SK-N-DZ (cell line): ENCODE data around the gene POU3F1.

DNA sequence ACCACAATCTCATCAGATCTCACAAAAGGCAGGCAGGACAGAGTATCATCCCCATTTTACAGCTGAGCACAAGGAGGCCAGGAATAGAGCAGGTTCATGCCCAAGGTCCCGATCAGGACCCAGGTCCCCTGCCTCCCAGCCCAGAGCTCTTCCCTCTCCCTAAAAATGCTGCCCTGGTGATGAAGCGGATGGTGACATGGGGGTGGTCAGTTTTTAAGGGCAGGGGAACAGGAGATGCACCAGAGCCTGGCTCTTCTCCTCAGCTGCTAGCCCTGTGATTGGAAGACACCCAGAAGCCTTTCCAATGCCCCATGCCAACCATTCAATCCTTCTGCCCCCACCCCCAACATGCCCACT is 1.7 kb downstream of the FHL3 start:
RAMPAGE:
- cytosol, long total RNA = no peak
- nucleus, long total RNA = no peak

GRCh38 chr1:38003975-38004393 is 1.3 kb downstream of the FHL3 start:
RAMPAGE:
- cytosol, long total RNA = no peak
- nucleus, long total RNA = no peak

DNA sequence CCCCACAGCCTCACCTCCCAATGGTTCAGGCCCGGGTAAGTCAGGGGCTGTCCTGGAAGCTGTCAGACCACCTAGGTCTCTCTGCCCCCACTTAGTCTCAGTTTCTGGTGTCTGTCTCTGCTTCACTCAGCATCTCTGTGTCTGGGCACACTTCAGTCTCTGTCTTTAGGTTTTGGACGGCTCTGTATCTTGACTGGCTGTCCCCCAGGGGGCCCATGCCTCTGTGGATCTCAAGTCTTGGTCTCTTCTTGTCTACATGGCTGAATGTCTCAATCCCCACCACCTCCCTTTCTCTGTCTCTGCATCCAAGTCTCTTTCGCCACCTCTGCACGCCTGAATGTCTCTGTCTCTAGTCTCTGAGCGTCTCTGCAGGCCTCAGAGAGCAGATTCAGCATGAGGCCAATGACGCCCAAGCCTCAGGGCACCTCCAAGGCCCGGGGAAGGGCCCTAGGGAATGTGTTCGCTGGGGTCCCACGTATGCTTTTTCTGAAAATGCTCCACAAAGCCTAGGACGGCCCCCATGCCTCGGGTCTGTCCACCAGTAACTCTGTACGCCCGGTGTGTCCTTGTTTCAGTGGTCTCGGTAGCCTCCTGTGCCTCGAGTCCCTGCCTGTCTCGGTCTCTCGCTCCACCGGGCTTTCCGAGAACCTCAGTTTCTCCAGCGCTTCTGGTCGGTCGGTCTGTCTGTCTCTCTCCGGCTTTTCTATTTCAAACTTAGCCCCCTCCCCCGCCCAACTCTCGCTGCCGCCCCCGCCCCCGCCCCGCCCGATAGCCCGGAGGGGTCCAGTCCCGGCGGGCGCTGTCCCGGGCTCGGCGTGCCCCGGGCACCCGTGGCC is 702 bp downstream of the FHL3 start:
RAMPAGE:
- cytosol, long total RNA = no peak
- nucleus, long total RNA = no peak

RAMPAGE:
- cytosol, long total RNA = no peak
- nucleus, long total RNA = no peak
These were observed 3.5 kb downstream of the UTP11 start for GRCh38 chr1:38015788-38016723.

GRCh38 chr1:38022617-38023131 is 10.1 kb downstream of the UTP11 start:
RAMPAGE:
- cytosol, long total RNA = no peak
- nucleus, long total RNA = no peak

RAMPAGE:
- cytosol, long total RNA = no peak
- nucleus, long total RNA = no peak
These were observed 12.7 kb downstream of the UTP11 start for GRCh38 chr1:38025147-38025772.

RAMPAGE:
- cytosol, long total RNA = no peak
- nucleus, long total RNA = no peak
These were observed 1.6 kb downstream of the POU3F1 start for GRCh38 chr1:38044583-38045756.

DNA sequence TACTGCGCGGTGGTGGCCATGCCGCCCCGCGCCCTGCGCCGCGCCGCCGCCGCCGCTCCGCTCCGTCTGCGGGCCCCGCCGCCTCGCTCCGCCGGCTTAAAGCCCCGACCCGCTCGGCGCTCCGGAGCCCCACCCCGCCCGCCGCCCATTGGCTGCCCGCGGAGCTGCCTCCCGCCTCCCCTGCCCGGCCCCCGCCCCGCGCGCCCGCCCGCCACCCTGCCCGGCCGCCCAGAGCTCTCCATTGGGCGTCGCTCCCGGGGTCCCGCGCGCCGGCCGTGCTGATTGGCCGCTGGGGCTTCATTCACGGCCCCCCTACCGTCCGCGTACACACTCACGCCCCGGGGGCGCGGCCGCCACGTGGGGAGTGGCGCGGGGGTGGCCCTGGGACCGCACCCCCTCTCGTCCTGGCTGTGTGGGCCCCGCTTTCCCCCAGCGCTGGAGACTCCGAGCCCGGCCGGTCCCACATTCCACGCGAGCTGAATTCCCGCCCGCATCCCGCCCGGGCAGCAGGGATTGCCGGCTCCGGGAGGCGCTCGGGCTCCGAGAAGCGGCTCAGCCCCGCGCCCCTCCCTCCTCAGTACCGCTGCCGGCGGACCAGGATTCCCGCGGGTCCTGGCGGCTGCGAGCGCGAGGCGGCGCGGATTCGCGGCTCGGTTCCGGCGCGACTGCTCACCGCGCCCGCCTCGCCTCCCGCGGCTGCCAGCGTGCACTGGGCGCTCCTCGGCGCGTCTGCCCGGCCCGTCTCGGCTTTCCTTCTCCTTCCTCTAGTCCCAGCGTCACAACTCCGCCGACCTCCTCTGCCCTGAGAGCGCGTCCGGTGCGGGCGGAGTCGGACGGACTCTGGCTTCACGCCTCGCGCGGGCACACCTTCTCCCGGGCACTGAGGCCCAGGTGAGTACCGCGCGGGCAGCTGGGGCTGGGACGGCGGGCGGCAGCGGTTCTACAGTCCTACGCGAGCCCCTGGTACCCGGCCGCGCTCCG is at the start of gene POU3F1:
POU3F1 (minus strand) TSS at position 70 of the 981 bp plus-strand sequence.
RAMPAGE:
- cytosol, long total RNA = no peak
- nucleus, long total RNA = no peak

GRCh38 chr1:38114796-38115125 is 68.2 kb upstream of the POU3F1 start:
RAMPAGE:
- cytosol, long total RNA = no peak
- nucleus, long total RNA = no peak

DNA sequence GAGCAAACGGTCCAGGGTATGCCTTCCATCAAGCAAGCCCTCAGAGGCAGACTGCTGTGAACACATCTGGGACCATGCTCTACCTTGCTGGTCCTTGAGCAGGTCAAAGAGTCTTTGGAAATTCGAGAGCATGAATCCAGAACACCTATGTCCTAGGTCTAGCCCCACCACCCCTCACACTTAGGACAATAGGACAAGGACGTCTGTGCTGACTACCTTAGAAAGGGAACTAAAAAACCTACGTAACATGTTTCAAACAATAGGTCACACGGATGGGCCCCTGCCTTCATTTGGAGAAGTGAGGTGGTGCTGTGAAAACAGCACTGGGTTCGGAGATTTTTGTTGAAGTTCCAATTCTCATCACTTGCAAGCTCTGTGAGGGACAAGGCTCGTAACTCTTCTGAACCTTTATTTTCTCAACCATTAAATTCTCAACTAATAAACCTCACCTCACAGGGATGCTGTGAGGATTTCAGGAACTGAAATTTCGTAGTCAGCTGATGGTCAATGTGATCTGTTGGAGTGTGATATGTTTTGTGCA is 377.3 kb downstream of the RRAGC start:
RAMPAGE:
- cytosol, long total RNA = no peak
- nucleus, long total RNA = no peak

DNA sequence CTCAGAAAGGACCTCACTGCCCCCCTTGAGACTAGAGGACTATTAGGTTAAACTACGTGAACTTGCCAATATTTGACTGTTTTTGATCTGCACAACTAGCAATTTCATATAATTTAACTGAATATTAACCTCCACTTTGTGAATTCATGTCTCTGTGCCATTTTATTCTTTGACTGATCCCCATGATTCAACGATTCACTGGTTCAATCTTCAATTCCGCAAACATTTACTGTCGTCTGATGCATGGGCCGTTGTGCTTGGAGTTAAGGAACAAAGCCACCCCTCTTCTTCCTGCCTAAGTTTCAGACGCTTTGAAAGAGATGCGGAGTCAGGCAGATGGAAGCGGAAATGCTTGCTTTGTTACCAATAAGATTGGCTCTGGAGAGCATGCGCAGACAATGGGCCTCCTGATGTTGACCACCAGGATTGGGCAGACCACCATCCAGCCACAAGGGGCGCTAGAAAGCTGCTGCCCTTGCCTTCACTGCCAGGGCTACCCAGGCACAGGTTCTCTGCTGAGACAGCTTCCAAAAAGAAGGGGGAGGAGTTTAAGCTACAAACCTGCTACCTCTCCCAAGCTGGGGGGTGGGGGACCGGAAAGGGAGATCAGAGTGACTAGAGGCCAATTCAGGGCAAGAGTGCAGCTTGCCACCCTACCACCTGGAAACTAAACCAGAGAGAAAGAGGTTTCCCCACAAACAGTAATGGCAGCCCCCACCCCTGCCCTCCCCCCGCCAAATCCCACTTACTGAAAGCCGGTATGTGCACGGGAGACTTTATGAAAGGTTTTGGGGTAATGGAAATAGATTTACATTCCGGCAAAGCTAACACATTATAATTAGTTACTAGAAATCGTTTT is 369.8 kb downstream of the RRAGC start:
RAMPAGE:
- cytosol, long total RNA = no peak
- nucleus, long total RNA = no peak

DNA sequence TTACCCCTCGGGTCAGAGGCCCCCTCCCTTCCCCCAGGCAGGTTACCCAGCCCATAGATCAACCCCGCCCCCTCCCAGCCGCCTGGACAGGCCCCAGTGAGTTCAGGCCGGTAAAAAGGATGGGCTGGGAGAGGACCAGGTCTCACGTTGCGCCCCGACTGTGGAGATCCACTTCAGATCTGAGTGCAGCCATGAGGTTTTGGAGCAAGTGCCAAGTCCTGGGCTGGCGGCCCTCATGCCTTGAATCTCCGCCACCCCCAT is 300.8 kb downstream of the RRAGC start:
RAMPAGE:
- cytosol, long total RNA = no peak
- nucleus, long total RNA = no peak

DNA sequence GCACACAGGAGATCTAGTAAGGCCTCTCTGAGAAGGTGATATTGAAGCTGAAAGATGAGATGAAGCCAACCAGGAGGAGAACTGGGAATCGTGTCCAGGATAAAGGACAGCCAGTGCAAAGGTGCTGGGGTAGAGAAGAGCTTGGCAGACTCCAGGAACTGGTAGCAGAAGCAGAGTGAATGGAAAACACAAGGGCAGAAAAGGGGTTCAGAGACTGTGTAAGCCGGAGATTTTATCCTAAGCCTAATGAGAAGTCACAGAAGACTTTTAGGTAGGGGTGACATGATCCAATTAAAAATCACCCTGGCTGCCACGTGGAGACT is 279.8 kb downstream of the RRAGC start:
RAMPAGE:
- cytosol, long total RNA = no peak
- nucleus, long total RNA = no peak

GRCh38 chr1:38720968-38721516 is 138.5 kb downstream of the RRAGC start:
RAMPAGE:
- cytosol, long total RNA = no peak
- nucleus, long total RNA = no peak

GRCh38 chr1:38992034-38992219 is 851 bp downstream of the AKIRIN1 start:
RAMPAGE:
- cytosol, long total RNA = no peak
- nucleus, long total RNA = no peak

RAMPAGE:
- cytosol, long total RNA = no peak
- nucleus, long total RNA = no peak
These were observed 615 bp upstream of the NDUFS5 start for GRCh38 chr1:39025623-39025846.

DNA sequence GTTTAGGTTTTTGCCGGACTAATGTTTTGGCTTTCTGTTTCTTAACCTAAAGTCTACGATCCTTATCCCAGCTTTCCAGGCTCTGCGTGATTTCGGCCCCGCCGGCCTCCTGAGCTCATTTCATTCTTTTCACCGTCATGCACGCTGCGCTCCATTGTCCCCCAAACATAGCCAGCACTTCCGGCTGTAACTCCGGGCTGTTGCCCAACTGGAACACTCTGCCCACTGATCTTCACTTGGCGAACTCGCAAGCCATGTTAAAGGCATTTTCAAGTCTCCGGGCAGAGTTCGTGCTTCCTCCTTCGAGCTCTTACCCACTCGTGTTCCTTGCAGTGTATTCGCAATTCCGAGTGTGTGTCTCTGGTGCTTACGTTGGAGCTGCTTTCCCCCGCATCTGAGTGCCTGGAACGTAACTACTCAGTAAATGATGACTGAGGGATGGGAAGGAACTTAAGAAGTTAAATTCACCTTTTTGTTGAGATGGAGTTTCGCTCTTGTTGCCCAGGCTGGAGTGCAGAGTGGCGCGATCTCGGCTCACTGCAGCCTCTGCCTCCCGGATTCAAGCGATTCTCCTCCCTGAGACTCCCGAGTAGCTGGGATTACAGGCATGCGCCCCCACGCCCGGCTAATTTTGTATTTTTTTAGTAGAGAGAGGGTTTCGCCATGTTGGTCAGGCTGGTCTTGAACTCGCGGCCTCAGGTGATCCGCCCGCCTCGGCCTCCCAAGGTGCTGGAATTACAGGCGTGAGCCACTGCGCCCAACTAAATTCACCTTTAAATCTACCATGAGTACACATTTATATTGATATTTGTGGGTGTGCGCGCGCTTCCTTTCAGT is 677 bp downstream of the NDUFS5 start:
RAMPAGE:
- cytosol, long total RNA = no peak
- nucleus, long total RNA = no peak

DNA sequence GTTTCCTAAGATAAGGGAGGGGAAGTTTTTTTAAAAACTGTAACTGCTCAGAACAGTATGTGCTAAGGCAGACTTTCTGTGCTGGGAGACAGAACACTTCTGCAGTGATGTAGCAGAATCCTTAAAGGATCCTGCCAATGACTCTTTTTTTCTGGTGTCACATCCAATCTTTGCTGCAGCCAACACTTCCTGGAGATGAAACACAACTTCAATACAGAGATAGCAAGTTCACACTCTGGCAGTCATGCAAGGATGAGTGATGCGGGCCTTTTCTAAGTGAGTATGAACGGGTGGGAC is 21.5 kb downstream of the NDUFS5 start:
RAMPAGE:
- cytosol, long total RNA = no peak
- nucleus, long total RNA = no peak

DNA sequence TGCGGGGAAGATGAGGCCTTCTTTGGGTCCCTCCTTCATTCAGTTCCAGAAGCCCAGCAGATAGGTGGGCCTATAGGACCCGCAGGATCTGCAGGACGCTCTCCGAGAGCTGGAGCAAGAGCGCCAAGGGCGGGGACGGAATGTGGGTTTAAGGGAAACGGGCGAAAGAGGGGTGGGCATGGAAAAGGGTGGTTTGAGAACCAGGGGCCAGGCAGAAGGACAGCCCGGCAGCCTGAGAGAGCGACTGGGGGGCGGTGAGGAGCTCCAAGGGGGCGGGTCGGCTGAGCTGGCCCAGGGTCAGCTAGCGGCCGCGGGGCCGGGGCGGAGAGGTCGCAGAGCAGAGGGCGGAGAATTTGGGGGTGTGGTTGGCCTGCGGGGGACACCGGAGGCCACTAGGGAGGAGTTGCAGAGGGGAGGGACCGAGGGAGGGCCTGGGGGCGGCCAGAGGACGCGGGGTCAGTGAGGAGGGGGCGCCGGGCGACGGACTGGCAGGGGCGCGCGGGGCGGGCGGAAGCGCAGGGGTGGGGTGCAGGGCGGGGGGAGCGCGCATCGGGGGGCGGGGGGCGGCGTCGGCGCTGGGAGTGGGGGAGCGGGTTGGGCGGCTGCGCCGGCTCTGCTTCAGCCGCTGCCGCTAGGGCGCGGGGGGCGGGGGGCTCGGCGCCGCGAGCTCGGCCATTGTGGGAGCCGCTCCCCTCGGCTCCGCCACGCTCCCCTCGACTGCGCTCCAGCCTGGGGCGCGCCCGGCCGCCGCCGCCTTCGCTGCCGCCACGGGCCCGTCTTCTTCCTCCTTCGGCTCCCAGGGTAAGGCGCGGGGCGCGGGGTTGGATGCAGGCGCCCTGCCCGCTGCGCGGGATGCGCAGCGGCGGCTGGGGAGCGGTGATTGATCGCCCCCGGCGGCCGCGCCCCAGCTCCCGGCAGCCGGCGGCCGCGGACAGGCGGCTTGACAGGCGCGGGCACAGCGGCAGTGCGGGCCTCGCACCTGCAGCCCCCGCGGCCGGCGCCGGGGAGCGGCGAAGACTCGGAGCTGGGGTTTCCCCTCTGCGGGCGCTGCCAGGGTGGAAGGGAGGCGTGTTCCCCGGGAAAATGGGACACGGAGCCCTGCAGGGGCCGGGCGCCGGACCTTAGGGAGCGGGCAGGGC is 55.0 kb downstream of the NDUFS5 start:
RAMPAGE:
- cytosol, long total RNA = no peak
- nucleus, long total RNA = no peak

DNA sequence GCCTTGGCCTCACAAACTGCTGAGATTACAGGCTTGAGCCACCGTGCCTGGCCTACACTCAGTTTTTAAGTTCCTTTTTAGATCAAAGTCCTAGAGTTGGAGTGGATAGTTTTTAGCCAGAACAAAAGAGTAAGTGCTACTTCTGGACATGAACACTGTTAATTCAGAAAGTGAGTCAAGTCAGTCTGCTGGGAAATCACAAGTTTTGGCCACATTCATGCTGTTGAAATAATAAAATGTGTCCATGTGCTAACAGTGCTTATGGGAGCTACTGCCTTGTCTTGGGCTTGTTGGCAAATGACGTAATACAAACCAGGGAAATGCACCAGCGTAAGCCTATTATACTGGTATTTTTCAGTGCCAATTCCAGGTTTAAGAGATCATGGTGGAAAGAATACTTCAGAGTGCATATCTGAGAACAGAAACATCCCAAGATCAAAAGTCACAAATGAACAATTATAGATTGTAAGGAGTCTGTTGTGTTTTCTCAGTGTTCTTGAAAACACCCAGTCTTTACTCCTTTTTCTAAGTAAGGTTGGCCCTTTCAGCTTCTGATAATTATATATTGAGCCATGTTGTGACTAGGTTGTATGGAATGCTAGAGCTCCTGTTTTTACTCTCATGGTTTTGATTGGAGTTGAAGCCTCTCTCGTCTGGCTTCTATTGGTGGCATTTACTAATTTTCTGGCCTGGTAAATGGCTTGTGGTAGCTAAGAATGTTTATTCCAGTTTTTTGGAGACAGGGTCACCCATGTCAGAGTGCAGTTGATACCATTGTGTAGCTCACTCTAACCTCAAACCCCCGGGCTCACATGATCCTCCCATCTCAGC is 84.5 kb downstream of the NDUFS5 start:
RAMPAGE:
- cytosol, long total RNA = no peak
- nucleus, long total RNA = no peak